Metastatic Lung Carcinoma in the Adrenal Gland (tissue), 1 donor: Measurements from ENCODE around the gene C2orf88.

- PRO-cap, result unidirectional peak, minus-strand start at chr2:189675858
These were observed 1.1 kb downstream of the ANKAR start for GRCh38 chr2:189675570-189676041.

DNA sequence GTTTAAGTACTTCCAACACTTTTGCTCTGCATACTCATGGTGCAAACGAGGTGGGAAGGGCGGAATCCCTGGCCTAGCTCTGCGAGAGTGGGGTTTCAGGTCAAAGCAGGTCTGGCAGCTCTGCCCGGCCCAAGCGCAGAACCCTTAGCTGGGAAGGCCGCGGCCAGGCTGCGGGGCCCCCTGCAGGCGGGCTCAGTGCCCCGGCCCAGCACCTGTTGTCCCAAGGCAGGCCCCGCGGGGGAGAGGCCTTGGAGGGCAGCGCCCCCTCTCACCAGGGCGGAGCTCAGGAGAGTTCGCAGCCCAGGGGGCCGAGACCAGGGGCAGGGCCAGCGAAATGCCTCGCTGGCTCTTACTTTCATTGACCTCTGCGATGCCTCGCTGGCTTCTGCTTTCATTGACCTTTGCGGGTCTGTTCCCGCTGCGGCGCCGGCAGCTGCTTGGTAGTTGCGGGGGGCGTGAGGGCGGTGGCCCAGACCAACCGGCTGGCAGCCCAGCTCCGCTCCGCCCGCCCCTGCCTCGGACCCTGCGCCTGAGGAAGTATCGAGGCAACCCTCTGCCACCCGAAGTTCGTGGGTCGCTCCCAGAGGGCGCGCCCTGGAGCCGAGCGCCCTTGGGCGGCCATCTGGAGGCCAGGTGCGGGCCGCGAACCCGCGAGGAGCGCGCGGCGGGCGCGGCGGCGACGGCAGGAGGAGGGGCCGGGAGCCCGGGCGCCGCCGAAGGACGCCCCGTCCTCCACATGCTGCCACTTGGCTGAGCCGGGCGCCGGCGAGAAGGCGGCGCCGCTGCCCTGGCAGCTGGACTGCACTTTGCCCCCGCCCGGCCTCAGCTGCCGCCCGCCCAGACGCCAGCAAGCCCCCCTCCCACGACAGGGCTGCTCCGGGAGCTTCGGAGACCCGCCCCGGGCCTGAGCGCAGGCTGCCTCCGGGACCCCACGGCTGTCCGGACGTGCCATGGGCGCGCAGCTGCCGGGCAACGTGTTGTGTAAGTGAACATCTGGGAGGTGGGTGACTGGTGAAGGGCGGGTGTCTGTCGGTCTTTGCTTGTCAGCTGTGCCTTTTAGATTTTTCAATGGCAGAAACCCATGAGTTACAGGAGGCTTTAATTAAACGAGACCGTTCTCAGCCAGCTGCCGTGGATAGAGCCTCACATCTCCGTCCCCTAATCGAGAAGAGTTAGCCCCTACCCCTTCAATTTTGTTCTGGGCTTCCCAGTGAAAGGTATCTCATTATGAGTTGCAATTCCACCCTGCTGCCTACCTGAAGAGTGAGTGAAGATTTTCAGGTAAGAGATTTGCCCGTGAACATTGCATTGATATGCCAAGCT is at the start of gene C2orf88:
Gene C2orf88 (plus strand): TSS at position 735 of the 1,323 bp plus-strand sequence.
- PRO-cap, result no peak

GRCh38 chr2:190334291-190334864 is 9.0 kb upstream of the INPP1 start:
- PRO-cap, result unidirectional peak, plus-strand start at chr2:190334703

DNA sequence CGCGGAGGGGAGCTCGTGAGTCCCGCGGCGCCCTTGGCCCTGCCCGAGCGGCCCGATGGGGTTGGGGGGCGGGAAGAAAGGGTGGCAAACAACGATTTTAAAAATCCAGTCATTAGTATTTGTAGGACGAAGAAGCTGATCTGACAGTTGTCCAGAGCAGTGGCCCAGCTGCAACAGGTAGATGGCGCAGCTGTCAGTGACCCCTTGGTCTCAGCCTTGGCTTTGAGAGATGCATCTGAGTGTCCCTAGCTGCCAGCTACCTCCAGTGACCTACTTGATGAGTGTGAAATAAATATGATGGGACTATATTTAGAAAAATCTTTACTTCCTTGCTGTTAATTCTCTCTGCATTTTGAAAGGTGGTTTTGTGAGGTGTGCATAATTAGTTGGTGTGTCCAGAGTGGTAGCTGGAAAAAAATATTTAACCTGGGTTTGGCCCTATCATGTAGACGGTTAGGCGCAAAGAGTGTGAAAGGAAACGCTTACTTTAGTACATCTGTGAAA is 867 bp downstream of the INPP1 start:
- PRO-cap, result no peak

DNA sequence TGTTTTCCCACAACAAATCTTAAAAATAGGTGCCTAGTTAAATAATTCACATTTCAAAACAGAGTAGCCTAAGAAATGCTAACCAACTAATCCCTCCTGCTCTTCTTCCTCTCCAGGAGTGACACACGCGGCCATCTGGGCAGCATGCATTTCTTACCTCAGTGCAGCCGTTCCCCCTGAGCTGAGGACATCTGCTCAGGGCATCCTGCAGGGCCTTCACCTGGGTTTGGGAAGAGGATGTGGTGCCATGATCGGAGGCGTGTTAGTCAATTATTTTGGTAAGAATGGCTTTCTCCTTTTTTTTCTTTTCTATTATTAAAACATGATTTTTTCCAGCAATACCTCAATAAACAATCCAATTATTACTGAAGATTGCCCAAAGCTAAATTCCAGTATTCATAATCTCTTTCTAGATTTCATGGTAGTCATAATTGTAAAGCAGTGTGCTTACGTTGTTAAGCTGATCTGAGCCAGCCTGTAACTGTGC is 45.9 kb downstream of the NEMP2 start:
- PRO-cap, result no peak

DNA sequence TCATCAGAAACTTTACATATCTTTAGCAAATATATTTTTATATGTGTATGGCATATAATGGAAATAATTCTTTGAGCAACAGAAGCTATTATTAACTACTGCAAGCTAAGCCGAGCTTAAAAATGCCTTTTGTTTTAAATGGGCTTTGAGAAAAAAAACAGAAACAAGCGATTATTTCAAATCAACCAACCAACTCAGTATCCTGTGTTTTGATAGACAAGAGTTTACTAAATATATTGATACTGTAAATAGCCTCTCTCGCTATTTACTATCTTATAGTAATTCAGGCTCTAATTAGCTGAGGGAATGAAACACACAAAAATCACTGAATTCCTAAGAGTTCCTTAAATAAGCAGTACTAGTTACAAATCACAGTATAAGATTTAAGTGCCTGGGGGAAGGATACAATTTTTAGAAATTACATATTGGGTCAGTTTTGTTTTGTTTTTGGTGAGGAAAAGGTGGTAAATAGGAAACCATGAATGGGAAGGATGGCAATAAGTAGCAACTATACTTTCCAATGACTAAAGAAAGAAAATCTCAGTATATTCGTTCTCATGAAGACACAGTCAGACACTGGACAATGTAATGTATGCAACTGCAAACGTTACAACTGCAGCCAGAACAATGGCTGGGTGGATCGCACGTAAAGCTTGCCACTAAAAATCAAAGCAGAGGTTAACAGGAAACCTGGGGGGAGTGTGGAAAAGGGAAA is 33.6 kb downstream of the NEMP2 start:
- PRO-cap, result no peak

GRCh38 chr2:190948513-190949185 is 65.3 kb downstream of the STAT1 start:
- PRO-cap, result no peak

DNA sequence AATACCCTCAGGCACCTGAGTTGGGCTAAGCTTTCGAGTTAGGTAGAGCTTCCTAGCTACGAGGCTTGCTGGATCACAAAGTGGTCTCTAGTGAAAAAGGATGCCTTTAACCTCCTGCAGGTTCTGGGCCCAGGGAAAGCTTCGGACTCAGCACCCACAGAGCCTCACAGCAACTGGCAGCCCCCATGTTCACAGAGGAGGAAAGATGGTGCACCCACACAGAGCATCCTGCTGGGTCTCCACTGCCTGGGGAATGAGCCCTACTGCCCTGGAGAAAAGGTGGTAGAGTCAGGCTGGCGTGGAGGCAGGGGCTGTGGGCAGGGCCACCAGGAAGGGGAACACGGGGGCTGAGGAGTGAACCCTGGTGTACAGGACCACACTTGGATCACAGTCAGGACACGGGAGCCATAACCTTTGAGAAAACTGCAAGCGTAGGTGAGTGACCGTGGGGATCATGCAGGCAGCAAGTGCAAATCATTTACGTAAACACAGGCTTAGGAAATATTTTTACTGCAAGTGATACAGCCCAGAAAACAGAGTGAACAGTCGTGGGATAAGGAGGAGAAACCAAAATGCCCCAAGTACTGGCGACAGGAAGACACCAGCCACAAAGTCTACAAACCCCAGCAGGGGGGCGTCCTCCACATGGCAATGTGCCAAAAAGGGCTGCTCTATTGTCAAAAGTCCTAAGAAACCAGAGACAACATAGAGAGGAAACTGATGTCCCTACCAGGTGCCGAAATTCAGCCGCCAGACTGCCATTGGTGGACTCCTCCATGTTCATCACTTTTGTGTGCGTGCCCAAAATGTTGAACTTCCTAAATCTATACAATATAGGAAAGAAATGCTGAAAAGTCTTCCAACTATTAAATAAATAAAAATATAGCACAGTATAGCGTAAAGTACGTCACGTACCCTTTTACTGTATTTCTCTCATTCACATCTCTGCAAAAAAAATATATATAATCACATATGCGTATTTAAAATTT is 27.6 kb downstream of the STAT1 start:
- PRO-cap, result no peak

DNA sequence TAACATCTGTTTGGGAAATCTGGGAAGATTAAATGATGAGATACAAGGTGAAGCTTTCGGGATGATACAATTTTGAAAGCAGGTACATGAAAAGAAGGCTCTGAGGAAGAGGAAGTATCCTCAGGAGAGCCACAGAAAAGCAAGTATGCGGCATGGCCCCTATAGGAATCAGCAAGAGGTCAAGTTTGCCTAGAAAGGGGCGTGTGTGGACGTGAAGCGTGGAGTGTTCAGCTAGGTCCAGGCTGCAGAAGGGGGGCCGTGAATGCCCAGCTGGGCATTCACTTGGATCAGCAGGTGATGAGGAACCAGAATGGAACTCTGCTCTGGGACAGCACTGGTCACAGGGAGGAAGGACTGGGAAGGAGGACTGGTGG is 19.9 kb downstream of the STAT1 start:
- PRO-cap, result no peak

DNA sequence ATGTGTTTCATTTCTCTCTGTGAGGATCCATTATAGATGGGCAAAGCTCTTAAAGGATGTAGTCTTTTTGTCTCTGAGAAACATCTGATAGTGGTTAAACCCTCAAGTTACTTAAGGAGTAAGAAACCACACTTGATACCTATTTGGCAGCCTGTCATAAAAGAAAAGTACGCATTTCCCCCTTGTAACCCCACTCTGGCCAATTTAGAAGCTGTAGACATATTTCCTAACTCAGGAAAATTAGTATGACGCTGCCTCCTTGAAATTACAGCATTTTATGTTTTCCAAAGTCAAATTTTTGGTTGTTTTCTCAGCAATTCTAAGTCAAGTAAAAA is 2.0 kb downstream of the STAT4 start:
- PRO-cap, result no peak

DNA sequence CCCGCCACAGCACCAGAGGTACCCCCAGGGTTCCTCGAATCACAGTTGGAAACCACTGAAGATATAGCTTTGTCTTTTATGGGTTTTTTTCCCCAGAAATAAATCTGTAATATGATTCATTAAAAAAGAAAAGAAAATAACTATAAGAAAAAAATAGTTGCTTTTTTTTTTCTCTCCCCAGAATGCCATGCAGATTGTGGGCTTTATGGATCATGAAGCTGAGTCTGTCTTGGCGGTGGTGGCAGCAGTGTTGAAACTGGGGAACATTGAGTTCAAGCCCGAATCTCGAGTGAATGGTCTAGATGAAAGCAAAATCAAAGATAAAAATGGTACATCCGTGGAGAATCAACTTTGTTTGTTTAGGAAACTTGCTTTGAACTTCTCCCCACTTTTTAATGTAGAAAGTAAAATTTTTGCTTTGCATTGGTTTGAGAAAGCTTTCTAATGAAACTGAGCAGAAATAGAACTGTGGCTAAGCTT is 118.4 kb downstream of the MYO1B start:
- PRO-cap, result no peak

- PRO-cap, result no peak
These were observed 132.0 kb downstream of the MYO1B start for GRCh38 chr2:191376905-191377843.

- PRO-cap, result no peak
These were observed 196.6 kb downstream of the MYO1B start for GRCh38 chr2:191441774-191442220.

DNA sequence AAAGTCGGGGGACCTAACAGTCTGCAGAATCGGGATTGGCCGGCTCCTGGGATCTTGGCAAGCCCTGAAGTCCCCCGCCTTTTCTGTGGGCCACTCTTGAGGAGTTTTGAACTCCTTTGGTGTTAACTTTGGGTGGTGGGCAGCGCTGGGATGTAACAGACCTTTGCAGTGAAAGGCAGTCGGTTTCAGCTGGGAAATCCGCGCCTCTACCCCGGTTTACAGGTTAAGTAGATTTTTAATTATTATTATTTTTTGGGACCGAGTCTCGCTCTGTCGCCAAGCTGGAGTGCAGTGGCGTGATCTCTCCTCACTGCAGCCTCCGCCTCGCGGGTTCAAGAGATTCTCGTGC is 1.2 kb downstream of the NABP1 start:
- PRO-cap, result no peak

DNA sequence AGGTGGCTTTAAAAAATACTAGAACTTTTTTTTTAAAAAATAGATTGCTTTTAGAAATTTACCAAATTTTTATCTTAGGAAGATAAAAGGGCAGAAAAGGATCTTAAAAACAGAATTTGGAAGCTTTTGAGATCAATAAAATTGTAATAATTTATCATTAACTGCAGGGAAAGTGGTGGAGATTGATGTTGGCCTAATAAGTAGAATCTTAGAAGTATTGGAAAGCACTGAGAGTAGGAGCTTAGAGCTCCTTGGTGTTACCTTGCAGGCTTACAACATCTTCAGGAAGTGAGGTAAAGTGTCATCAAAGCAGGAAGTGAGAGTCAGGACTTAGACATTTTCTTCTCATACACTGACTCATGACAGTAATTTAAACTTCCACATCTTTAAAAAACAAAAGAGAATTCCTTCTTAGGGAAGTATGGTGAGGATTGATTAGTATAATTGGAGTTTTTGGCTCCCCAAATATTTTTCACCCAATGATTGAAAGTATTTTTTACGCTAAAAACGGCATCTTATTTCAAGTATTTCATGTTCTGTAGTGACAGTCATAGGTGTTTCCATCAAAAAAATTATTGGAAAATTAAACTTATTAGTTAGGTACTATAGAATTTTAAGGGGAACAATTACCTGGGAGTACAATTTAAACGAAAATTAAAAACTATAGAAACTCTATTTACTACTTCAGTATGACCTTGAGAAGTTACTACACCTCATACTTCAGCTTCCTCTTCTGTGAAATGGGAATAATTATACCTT is 2.3 kb downstream of the NABP1 start:
- PRO-cap, result bidirectional peak, plus-strand start at position 307 of the sequence, minus-strand start at position 229 of the sequence

DNA sequence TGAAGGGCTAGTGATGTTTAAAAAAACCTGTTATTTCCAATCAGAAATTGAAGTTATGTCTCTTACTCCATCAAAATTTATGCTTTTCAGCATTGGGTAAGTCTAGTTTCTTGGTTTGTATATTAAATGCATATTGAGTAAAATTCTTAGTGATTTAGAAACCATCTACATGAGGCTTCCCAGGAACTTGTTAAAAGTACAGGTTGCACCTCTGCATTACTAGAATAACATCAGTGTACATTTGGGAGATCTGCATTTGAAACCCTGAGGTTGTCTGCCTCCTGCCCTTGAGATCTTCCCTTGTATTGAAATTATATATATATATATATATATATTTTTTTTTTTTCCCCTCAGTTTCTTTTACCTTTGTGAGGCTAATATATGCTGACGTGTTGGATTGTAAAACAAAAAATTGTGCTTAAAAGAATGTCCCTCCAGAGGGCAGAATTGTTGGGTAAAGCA is 12.2 kb downstream of the NABP1 start:
- PRO-cap, result no peak

- PRO-cap, result no peak
These were observed 17.9 kb downstream of the NABP1 start for GRCh38 chr2:191695423-191696569.

DNA sequence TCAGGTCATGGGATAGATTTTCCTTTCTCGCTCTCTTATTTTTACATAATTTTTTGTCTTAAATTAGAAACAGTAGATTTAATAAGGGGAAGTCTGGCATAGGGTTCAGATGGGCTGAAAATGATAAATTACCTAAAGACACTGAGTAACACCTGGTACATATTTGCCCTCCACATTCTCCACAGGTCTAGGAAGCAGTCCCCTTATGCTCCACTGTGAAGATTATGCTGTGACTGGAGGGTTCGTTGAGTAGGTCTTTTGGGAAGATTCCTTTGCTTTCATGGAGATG is 3.6 kb downstream of the CAVIN2 start:
- PRO-cap, result no peak

GRCh38 chr2:191866866-191867602 is 20.1 kb upstream of the CAVIN2 start:
- PRO-cap, result no peak

DNA sequence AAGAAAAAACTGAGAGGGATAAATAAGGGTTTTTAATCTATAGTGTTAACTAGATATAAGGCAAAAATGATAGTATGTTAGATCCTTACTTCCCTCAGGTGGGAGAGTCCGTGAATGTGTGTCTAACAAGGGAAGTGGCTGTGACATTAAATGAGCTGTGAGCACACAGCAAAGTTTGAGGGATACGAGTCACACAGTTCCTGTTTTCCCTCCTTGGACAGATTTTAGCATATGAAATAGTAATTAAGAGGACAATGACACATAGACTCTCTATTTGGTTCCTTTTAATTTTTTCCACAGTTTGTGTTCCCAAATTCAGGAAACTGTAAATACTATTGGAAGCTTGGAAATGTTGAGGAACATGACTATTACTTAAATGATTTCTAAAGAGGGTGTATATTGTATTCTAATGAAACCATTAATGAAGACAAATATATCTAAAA is 148.4 kb upstream of the CAVIN2 start:
- PRO-cap, result no peak